LHCN-M2 (cell line): ENCODE data around the genes GCNT2 and TMEM14C.

- RAMPAGE, long total RNA, result no peak
These were observed 267.8 kb downstream of the TFAP2A start for GRCh38 chr6:10147002-10147643.

GRCh38 chr6:10398486-10398963 lies 16.3 kb downstream of the TFAP2A start:
- RAMPAGE, long total RNA, result no peak

DNA sequence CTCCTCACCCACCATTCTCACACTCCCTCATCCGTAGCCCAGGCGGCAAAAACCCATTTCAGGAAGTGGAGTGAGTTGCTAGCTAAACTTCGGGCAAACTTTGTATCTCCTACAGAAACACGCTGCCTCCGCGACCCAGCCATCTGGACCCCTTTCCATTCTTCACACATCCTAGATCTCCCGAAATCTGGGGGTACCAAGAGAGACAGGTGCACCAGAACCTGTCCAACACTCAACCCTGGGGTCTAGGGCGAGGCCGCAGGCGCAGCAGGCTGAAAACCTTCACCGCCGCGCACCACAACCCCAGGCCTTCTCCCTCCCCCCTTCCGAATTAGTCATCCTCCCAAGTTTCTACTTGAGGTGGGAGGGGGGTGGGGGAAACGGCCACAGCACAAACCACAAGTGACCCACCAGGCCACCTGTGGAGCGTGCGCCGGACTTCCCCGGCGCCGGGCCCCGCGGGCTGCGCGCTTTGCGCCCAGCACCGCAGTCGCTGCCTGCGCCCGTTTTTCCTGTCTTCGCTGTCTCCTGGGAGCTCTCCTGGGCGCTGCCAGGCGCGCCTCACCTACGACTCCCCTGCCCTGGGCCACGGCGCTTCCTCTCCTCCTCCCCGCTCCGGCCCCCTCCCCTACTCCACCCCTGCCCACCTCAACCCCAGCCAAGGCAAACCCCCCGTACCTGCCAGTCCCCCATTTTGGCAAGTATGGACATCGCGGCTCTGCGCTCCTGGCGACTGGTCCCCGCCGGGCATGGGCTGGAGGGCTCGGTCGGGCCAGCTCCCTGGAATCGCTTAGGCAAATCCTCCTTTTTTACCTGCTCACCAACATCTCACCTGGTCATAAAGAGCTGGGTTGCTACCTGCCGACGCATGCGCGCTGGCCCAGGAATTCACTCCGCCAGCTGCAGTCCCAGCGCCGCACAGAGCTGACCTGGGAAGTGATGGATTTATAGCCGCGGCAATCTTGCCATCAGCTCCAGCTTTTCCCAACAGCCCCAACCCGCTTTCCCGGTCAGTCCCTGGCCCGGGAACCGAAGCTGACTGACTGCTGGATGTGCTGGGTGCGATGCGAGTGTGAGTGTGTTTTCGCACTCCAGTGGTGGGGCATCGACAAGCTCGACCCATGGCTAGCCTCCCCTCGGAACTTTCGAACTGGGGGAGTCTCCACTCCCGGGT lies 4.3 kb upstream of the TFAP2A start:
- RAMPAGE, long total RNA, result no peak

DNA sequence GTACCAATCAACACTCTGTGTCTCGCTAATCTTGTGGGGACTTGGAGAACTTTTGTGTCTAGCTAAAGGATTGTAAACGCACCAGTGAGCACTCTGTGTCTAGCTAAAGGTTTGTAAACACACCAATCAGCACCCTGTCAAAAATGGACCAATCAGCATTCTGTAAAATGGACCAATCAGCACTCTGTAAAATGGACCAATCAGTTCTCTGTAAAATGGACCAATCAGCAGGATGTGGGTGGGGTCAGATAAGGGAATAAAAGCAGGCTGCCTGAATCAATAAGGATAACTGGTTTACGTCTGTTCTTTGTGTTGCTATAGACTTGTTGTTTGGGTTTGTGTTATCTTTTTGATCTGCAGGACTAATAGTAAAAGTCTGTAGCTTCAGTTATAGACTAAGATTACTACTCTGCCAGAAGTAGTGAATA lies 29.2 kb upstream of the GCNT2 start:
- RAMPAGE, long total RNA, result no peak

DNA sequence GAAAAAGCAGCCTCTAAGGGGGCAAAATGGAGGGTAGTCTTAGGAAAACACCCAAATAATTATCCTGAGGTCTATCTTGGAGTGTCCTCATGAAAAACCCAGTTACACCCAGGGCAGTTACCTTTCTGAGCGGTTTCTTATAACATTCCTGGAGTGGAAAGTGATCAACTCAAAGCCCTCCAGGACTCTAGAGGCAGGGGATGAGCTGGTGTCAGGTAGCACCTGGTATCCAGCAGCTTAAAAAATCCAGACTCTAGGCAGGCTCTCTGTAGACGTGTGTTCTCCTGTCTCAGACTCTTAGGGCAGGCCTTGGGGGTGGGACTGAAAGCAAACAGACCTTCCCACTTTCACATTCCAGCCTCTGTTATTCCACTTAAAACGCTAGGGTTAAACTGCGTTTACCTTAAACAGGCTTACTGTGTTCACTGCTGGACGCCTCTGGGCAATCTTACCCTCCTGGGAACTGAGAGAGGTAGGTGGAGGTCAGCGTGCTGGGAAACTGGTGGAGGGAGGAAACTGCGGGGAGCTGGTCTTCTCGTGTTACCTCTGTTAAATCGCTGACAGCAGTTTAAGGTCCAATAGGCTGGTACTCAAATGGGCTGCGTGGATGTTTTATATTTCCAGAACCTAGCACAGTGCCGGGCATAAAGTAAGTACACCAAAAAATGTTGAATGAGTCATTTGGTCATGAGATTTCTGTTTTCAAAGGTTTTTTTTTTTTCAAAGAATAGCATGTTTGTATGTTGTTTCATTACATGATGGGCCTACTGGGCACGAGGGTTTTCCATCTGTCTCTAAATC lies at the start of gene GCNT2:
Gene GCNT2 (plus strand): TSS at position 406 of the 801 bp plus-strand sequence.
- RAMPAGE, long total RNA, result no peak

GRCh38 chr6:10610219-10610636 lies 84.2 kb downstream of the C6orf52 start:
- RAMPAGE, long total RNA, result no peak

DNA sequence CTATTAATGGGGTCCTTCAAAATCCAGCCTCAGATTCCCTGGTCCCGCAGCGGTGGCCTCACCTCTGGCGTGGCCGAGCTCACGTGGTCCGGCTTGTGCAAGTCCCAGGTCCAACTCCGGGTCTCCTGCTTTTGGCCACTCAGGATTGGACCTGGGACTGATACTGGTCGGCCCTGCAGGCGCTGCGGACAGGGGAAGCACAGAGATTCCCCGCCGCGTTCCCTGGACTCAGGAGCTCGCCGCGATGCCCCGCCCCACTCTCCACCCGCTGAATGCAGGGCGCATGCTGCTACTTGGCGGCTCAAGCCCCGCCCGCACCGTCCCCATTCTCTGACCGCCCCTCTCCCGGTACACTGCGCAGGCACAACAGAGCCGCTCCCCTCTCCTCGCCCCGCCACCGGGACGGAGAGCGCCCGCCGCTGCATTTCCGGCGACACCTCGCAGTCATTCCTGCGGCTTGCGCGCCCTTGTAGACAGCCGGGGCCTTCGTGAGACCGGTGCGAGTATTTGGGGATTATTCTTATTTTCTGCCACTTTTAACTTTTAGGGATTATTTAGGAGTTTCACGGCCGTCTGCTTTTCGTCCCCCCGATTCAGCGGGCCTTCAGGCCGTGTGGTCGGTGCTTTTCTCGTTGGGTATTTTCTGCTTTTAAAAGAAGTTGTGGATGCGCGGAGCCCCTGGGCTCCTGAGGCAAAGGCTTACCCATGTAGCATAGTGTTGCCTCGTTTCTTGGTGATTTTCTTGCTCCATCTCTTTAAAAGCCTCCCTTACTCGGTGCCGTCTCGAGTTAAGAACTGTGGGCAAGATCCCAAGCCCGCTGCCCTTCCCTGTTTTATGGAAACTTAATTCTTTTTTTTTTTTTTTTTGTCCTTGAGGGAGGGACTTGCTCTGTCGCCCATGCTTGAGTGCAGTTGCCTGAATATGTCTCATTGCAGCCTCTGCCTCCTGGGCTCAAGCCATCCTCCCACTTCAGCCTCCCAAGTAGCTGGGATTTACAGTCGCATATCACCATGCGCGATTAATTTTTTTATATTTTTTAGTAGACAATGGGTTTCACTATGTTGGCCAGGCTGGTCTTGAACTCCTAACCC lies at the start of gene TMEM14C:
Gene TMEM14C (plus strand): TSS at position 326 of the 1,092 bp plus-strand sequence.
- RAMPAGE, long total RNA, result start-site peak on the plus strand centred at position 382 of the sequence, 120 bp wide, 619 reads

- RAMPAGE, long total RNA, result no peak
These were observed 23.2 kb downstream of the TMEM14B start for GRCh38 chr6:10770801-10771261.

- RAMPAGE, long total RNA, result no peak
These were observed 42.3 kb downstream of the NEDD9 start for GRCh38 chr6:11189882-11190761.

GRCh38 chr6:11258154-11259062 lies 25.9 kb upstream of the NEDD9 start:
- RAMPAGE, long total RNA, result no peak

GRCh38 chr6:11350014-11350959 lies 117.8 kb upstream of the NEDD9 start:
- RAMPAGE, long total RNA, result no peak

DNA sequence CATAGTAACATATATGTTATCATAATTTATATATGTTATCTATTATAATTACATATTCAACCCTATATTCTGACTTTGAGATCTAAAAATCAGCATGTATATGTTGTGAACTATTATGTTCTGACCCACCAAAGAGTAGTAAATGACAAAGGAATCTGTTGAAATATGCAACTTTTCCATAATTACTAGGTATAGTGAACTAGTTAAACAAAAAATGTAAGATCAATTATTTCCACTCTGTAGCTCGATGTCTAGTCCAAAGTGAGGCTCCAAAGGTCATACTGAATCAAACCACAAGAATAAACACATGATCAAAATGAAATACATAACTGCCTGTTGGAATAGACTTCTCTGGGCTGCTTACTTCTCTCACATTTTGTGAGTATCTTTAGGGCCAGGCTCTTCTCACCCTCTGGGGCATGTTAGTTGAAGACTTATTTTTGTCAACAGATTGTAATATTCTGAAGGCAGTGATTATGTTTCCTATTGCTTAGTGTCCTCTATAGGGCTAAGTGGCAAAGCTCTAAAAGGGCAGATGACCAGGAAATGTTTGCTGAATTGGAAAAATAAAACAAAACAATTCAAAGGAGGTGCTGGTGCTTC lies 103.7 kb upstream of the TMEM170B start:
- RAMPAGE, long total RNA, result no peak

- RAMPAGE, long total RNA, result no peak
These were observed 51.1 kb upstream of the TMEM170B start for GRCh38 chr6:11486310-11486888.

DNA sequence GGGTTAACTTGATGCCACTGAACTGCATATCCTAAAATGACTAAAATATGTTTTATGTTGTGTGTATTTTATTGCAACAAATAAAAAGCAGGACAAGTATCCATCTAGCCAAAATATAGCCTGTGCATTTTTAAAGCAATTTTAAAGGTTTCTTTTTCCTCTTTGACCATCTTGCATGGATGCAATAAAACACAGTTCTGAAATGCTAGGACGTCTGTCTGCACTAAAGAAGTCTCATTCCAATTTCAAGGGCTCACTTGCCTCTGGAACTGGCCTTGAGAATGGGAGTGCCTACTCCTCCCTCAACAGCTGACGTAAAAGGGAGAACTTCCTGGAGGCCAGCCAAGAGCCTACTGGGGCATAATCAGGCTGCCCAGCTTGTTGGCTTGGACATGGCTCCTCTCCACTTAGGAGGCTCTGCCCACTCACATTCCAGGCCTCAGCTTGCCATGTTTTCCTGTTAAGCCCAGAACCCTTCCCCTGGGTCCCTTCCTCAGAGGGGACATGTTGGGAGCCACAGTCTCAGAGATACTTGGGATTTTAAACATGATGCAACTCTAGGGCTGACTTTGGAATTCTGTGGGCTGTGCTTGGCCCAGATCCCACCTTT lies 31.3 kb upstream of the ADTRP start:
- RAMPAGE, long total RNA, result no peak

GRCh38 chr6:12007524-12008249 lies 4.4 kb upstream of the HIVEP1 start:
- RAMPAGE, long total RNA, result no peak

GRCh38 chr6:12019677-12020549 lies 7.8 kb downstream of the HIVEP1 start:
- RAMPAGE, long total RNA, result no peak

- RAMPAGE, long total RNA, result no peak
These were observed 87.1 kb upstream of the EDN1 start for GRCh38 chr6:12203012-12203522.

- RAMPAGE, long total RNA, result no peak
These were observed 81.9 kb upstream of the EDN1 start for GRCh38 chr6:12208128-12208824.

DNA sequence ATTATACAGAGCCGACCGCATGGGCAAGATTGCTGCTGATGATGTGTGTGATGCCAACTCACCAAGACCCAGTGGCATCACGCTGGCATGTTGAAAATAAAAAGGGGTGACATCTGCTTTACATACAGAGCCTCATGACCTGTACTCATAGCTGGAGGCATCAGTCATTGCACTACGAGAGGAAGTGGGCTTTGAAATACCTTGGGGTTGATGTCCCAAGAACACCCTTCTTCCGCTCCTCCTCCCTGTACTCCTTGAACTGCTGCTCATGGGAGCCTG lies 56.6 kb upstream of the EDN1 start:
- RAMPAGE, long total RNA, result no peak

- RAMPAGE, long total RNA, result no peak
These were observed 829 bp downstream of the EDN1 start for GRCh38 chr6:12291103-12291276.